ENCODE measurements around the gene GP5.

GRCh38 chr3:194312505-194313387 lies 38.4 kb downstream of the CPN2 start:
- PRO-cap, 3 experiments: peak in 1 of 3 experiments; most common plus-strand start chr3:194313063 (in 1)
- RAMPAGE, long total RNA: no peak
- RRBS, 2 experiments: 3 to 6% methylated on average over 2 of the region's 22 CpGs

- PRO-cap, 3 experiments: no peak in any of the 3 experiments
- RAMPAGE, long total RNA: no peak
- RRBS, 2 experiments: no CpG with 5 or more reads among the region's 2 CpGs
Measured at GRCh38 chr3:194399173-194399542, at the start of gene GP5. TSS of gene GP5 (minus strand) at chr3:194399266.

DNA sequence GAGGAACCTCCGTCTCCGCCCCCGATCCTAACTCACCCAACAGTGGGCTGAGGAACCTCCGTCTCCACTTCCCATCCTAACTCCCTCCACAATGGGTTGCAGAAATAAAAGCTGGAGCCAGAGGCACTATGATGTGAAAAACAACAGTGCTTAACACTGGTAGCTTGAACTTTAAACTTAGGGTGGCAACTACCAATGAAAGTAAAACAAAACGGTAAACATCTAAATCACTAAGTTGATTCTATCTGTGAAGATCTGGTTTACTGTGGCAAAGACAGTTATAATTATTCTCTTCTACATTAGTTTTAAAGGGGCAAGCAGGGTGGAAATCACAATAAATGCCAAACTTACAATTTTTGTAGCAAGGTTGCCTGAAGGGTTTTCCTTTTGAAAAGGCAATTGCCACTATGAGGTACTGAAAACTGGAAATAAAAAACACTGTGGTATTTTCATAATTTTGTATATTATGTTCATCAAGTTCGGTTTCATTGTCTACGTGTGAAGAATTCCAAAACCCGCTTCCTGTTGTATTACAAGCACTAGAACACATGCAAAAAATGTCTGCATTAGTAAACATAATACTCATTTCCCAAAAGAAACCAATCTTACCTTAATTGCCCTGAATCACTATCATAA lies 26.0 kb upstream of the GP5 start:
- PRO-cap, 3 experiments: no peak in any of the 3 experiments
- RAMPAGE, long total RNA: no peak
- RRBS, 2 experiments: no CpG with 5 or more reads among the region's 8 CpGs

DNA sequence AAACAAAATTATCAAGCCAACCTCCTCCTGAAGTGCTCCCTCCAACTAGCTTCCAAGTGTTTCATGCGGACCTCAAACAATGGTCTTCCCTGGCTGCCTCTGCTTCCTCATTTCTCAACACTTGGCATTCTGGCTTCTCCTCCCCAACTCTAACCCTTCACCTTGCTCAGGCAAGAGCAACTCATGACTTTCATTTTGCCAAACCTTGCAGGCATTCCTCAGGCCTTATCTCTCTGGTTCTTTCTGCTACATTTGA lies 1.5 kb upstream of the ATP13A3 start:
- PRO-cap, 3 experiments: no peak in any of the 3 experiments
- RAMPAGE, long total RNA: no peak
- RRBS, 2 experiments: no CpG with 5 or more reads among the region's 1 CpG

- PRO-cap, 3 experiments: no peak in any of the 3 experiments
- RAMPAGE, long total RNA: no peak
- RRBS, 2 experiments: no CpG with 5 or more reads among the region's 9 CpGs
Measured at GRCh38 chr3:194498224-194498721, 11.5 kb upstream of the ATP13A3 start.

GRCh38 chr3:194521283-194521901 lies 34.6 kb upstream of the ATP13A3 start:
- PRO-cap, 3 experiments: no peak in any of the 3 experiments
- RAMPAGE, long total RNA: no peak

DNA sequence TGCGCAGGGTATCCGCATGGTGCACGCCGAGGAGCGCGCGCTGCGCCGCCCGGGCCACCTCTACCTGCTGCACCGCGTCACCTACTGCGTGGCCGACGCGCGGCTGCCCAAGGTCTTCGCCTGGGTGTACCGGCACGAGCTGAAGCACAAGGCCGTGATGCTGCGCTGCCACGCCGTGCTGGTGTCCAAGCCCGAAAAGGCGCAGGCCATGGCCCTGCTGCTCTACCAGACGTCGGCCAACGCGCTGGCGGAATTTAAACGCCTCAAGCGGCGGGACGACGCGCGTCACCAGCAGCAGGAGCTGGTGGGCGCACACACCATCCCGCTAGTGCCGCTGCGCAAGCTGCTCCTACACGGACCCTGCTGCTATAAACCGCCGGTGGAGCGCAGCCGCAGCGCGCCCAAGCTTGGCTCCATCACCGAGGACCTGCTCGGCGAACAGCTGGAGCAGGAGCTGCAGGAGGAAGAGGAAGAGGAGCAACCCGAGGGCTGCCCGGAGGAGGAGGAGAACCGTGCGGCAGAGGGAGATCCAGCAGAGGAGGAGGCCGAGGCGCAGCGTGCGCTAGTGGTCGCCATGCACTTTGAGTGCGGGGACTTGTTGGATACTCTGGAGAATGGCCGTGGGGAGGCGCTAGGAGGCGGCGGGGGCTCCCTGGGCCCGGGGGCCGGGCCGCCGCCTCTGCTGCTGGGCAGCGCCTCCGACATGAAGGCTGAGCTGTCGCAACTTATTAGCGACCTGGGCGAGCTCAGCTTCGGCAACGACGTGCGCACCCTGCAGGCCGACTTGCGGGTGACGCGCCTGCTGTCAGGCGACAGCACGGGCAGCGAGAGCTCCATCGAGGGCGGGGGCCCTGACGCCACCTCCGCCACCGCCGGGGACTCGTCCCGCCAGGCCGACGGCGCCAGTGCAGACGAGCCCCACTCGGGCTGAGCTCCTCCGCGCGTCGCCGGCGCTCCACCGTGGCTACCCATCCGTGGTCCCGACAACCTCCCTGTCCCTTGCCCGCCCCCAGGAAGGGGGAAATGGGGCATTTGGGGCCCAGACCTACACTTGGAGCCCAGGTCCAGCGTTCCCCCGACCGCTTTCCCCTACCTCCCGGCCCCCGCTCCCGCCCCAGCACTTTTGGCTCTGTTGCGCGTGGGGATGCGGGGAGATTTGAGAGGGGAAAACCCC lies 1.9 kb downstream of the FAM43A start:
- PRO-cap, 3 experiments: peak in 1 of 3 experiments; most common plus-strand start position 891 of the sequence (in 1); most common minus-strand start position 727 of the sequence (in 1)
- RAMPAGE, long total RNA: no peak
- RRBS, 2 experiments: 11% methylated on average over 27 to 31 of the region's 118 CpGs

GRCh38 chr3:194779728-194780277 lies 94.1 kb downstream of the FAM43A start:
- PRO-cap, 3 experiments: no peak in any of the 3 experiments
- RAMPAGE, long total RNA: no peak
- RRBS, 2 experiments: no CpG with 5 or more reads among the region's 5 CpGs

- PRO-cap, 3 experiments: no peak in any of the 3 experiments
- RAMPAGE, long total RNA: no peak
- RRBS, 2 experiments: no CpG with 5 or more reads among the region's 19 CpGs
Measured at GRCh38 chr3:194852819-194853686, 167.4 kb downstream of the FAM43A start.

DNA sequence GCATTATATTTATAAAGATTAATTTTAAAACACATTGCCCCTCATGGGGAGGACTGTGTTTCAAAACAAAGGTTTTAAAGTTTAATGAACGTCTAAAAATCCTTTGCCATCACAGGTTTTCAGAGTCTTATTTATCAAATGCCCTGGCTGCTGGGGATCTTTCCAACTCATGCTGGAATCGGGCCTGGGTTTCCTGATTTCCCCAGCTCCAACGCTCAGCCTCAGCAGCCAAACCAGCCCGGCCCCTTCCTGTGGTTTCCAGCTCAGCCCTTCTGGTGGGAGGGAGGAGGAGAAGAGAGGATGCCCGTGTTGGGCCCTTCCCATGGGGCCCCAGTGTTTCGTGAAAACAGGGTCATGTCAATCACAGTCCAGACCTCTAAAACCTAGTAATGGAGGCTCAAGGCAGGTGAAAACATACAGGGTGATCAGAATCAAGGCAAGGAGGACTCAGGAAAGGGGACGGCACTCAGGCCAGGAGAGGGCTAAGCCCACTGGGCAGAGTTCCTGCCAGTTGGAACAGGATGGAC lies 194.3 kb downstream of the FAM43A start:
- PRO-cap, 3 experiments: no peak in any of the 3 experiments
- RAMPAGE, long total RNA: no peak
- RRBS, 2 experiments: no CpG with 5 or more reads among the region's 7 CpGs

- PRO-cap, 3 experiments: no peak in any of the 3 experiments
- RAMPAGE, long total RNA: no peak
- RRBS, 2 experiments: no CpG with 5 or more reads among the region's 12 CpGs
Measured at GRCh38 chr3:195002735-195003410, 268.1 kb downstream of the XXYLT1 start.

GRCh38 chr3:195095043-195095478 lies 175.9 kb downstream of the XXYLT1 start:
- PRO-cap, 3 experiments: no peak in any of the 3 experiments
- RAMPAGE, long total RNA: no peak
- RRBS, 2 experiments: no CpG with 5 or more reads among the region's 12 CpGs

DNA sequence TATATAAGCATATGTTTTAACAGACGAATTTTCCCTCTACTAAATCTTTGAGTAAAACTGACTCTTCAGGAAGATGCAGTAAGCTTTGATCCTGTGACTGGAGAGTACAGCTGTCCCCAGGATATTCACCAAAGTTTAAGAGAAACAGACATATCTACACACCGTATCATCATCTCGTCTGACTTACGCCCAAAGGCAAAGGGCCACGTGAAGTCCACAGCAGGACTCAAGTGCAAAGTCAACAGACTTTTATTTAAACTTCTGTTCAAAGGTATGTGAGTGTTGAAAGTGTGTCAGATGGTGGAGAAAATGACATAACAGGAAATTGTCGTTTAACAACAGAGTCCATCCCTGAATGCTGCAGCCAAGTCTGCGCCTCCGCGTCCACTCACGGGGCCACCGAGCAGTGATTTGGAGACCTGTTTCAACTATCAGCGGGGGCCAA lies 165.7 kb downstream of the XXYLT1 start:
- PRO-cap, 3 experiments: no peak in any of the 3 experiments
- RAMPAGE, long total RNA: no peak
- RRBS, 2 experiments: no CpG with 5 or more reads among the region's 12 CpGs

- PRO-cap, 3 experiments: no peak in any of the 3 experiments
- RAMPAGE, long total RNA: no peak
- RRBS, 2 experiments: no CpG with 5 or more reads among the region's 7 CpGs
Measured at GRCh38 chr3:195221476-195221915, 49.5 kb downstream of the XXYLT1 start.

- PRO-cap, 3 experiments: no peak in any of the 3 experiments
- RAMPAGE, long total RNA: no peak
- RRBS, 2 experiments: 2% methylated on average over 32 of the region's 77 CpGs
Measured at GRCh38 chr3:195270138-195271007, 586 bp downstream of the XXYLT1 start.

GRCh38 chr3:195549846-195550746 lies 7.0 kb upstream of the PPP1R2 start:
- PRO-cap, 3 experiments: no peak in any of the 3 experiments
- RAMPAGE, long total RNA: no peak
- RRBS, 2 experiments: no CpG with 5 or more reads among the region's 11 CpGs

DNA sequence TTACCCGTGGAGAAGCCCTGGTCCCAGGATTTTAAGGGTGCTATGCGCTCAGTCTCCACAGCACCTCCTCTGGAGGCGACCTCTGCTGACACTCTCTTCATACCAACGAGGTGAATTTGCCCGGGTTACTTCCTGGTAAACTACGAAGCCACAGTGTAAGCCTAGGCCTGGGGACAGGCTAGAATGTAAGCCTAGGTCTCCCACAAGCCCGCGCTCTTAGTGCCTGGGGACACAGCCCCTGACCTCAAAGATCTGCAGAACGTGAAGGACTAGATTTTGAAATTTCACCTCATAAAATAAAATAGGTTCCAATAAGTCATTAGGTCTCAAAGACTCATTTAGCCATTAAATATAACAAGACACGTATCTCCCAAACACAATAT lies 686 bp downstream of the APOD start:
- PRO-cap, 3 experiments: no peak in any of the 3 experiments
- RAMPAGE, long total RNA: no peak
- RRBS, 2 experiments: no CpG with 5 or more reads among the region's 10 CpGs

- PRO-cap, 3 experiments: no peak in any of the 3 experiments
- RAMPAGE, long total RNA: no peak
- RRBS, 2 experiments: no CpG with 5 or more reads among the region's 8 CpGs
Measured at GRCh38 chr3:195584250-195584738, 554 bp upstream of the APOD start.

- PRO-cap, 3 experiments: no peak in any of the 3 experiments
- RAMPAGE, long total RNA: no peak
- RRBS, 2 experiments: no CpG with 5 or more reads among the region's 5 CpGs
Measured at GRCh38 chr3:195612175-195612701, 28.5 kb upstream of the APOD start.

DNA sequence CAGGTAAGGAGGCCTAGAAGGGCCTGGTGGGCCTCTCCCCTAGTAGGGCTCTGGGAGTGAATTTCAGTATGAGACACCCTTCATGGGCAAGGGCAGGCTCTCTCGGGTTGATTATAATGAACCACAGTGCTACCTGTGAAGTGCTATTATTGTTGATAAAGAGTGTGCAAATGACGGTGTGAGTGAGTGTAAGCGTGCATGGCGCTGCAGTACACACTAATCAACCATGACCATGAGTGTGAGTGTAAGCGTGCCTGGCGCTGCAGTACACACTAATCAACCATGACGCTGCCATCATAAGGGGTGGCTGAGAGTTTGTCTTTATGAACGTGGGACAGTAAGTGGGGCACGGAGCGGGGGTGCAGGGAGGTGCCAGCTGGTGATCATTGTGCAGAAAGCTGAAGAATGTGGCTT lies 31.3 kb upstream of the APOD start:
- PRO-cap, 3 experiments: no peak in any of the 3 experiments
- RAMPAGE, long total RNA: no peak
- RRBS, 2 experiments: no CpG with 5 or more reads among the region's 10 CpGs

All from skeletal muscle tissue (tissue), 7 donors.